Cardiac ventricle fibroblast (primary cell): Measurements from ENCODE around the gene VCAN.

DNA sequence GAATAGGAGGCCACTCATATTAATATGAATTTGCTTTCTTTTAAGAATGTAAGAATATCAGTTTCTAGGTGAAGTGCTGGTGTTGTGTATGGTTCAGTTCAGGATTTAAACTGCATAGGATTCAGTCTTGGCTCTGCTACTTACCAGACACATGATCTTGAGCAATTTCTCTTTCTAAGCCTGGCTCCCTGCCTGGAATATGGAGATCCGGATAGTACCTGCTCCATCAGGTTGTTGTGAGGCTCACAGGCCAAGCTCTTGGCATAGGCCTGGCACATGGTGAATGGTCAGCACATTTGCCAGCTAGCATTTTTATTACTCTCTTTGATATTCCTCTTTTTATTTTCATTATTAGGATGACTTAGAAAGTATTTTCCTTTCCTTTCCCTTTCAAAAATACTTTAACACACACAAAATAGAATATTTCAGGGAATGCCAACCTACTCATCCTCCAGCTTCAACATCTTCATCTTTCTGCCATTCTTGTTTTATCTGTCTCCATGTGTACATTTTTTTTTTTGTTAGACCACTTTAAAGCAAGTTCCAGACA, 7.8 kb downstream of the RASGRF2 start:
- RAMPAGE, long total RNA: no peak

DNA sequence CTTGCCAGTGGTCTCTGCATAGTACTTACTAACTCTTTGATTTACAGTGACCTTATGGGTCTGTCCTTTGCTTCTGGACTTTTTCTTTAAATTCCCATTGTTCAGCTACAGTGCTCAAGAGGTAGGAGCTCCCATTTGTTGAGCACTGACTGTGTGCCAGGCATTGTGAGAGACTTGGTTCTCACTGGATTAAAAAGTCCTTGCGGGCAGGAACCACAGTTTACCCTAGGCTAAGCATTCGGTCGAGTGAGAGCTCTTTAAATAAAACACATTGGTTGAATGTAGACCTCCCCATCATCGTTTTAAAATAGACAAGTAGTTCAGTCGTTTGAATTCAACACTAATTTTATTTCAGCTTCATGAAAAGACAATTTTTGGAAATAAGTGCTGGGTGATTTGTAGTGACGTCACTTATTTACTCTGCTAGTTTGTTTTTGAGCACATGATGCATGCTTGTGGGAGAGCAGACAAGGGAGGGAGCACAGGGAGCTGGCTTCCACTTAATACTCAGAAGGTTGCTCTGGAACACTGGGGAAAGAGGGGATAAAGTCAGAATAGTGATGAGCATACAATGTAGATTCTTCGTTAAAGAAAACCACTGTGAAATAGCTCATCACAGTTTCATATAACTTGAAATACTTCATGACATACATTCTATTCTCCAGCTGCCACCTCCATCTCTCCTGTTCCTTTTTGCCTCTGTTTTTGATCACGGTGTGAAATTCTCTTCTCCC, 27.1 kb downstream of the RASGRF2 start:
- RAMPAGE, long total RNA: no peak

DNA sequence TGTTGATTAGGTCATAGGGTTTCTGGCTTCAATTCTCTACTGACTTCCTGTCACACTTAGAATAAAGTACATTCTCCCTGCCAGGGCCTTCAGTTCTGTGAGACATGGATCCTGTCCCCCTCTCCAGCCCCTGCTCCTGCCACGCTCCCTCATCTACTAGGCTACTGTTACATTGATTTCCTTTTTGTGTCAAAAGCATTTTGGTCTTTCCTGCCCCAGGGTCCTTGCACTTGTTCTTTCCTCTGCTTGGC, 118.7 kb upstream of the CKMT2 start:
- RAMPAGE, long total RNA: no peak

GRCh38 chr5:81187809-81188449, 45.2 kb upstream of the CKMT2 start:
- RAMPAGE, long total RNA: no peak

DNA sequence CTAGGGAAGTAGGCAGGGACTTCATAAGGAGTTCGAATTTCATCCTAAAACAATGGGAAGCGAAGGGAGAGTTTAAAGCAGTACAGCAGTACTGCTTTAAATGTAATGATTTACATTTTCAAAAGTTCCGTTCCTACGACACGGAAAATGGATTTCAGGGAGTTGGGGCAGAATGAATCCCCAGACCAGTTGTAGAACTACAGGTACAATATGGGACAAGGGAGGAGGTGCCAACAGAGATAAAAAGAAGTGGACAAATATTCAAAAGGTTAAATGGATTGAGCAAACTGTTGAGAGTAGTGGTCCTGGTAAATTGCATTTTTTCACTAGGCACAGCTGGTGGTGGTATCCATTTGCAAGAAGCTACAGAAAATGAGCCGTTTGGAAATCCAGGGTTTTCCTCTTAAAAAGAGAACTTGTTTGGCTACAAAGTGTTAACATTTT, 641 bp upstream of the ZCCHC9 start:
- RAMPAGE, long total RNA: no peak

- RAMPAGE, long total RNA: no peak
Measured at GRCh38 chr5:81342505-81342792, 41.1 kb downstream of the ZCCHC9 start.

DNA sequence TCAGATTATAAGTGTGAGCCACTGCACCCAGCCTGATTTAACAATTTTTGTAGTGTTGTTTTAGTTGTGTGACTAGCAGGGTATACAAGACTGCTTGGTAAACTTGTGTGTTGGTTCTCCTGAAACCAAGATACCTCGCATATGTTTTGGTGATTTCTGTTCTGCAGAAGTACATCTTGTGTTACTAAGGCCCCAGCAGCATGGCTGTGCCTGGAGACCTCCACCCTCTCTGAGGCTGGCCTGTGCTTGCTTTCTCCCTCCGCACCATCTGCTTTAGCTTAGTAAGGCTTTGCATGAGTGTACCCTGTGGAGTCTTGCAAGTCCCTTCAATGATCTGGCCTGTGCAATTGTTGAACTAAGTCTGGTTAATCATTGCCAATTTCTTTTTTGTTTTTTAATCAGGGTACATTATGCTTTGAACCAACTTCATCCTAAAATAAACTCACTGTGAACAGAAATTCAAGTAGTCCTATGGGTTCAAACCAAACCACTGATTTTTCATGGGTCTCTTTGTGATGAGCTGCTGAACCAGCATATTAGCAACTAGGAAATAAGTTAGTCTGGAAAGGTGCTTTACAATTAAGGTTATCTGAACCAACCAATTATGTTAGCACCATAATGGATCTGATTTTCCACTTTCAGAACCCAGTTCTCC, 32.3 kb downstream of the ACOT12 start:
- RAMPAGE, long total RNA: no peak

GRCh38 chr5:81391144-81391544, 2.8 kb downstream of the ACOT12 start:
- RAMPAGE, long total RNA: no peak

GRCh38 chr5:81397223-81397685, 3.3 kb upstream of the ACOT12 start:
- RAMPAGE, long total RNA: no peak

GRCh38 chr5:81773557-81774204, 22.8 kb upstream of the SSBP2 start:
- RAMPAGE, long total RNA: no peak

- RAMPAGE, long total RNA: no peak
Measured at GRCh38 chr5:82276250-82277246, 1.6 kb downstream of the RPS23 start.

DNA sequence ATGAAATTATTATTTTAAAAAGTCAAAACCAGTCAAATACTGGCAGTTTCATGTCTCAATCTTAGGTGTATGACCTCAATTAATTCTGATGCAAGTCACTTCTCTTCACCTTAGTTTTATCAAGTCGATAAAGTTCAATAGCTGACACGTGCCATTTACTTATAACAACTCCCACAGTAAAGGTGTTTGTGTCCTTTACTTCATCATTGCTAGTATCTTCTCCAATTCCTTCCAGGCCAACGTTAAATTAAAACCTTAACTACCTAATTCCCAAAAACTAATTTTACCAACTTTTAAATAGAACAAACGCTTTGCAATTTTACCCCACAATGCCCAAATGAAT, 936 bp downstream of the RPS23 start:
- RAMPAGE, long total RNA: no peak

DNA sequence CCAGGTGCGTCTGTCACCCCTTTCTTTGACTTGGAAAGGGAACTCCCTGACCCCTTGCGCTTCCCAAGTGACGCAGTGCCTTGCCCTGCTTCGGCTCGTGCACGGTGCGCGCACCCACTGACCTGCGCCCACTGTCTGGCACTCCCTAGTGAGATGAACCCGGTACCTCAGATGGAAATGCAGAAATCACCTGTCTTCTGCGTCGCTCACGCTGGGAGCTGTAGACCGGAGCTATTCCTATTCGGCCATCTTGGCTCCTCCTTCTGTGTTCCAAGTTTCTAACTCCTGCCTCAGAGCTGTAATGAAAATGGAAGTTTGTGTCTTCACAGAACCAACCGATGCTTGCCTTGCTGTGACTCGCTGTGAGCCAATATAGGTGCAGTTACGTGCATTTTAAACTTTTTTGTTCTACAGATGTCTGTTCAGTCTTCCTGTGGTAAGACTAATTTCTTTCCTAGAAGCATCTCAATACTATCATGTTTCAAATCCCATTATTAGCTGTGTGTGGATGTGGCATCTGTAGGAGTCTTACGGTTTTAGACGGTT, 157.1 kb upstream of the RPS23 start:
- RAMPAGE, long total RNA: no peak

DNA sequence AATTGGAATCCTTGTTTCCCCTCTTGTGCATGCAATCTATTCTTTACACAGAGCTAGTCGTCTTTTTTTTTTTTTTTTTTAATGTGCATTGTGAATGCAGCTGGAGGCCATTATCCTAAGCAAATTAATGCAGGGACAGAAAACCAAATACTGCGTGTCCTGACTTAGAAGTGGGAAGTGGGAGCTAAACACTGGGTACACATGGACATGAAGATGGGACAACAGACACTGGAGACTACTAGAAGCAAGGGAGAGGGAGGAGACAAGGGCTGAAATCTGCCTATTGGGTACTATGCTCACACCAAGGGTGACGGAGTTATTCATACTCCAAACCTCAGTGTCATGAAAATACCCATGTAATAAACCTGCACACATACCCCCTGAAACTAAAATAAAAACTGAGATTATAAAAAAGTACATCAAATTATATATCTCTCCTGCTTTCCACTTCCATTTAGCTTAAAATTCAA, 192.5 kb upstream of the RPS23 start:
- RAMPAGE, long total RNA: no peak

DNA sequence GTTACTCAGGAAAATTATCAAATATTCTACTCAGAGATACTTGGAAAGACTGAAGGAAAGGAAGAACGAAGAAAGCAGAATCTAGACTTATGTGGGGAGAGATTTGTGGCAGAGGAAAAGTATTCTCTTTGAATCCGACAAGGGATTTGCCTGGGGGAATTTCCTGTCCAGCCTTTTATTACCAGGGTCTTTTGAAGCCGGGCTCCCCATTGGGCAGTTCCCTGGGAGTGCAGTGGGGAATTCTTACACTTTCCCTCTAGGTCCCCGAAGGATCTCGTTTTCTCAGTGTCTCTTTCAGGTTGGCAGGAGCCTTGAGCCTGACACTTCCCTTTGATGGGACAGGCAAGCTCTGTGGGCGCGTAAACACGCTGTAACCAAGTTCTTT, 685 bp upstream of the VCAN start:
- RAMPAGE, long total RNA: no peak

GRCh38 chr5:83471252-83472136, at the start of gene VCAN:
TSS of gene VCAN (plus strand) at chr5:83471744.
- RAMPAGE, long total RNA: no peak

- RAMPAGE, long total RNA: no peak
Measured at GRCh38 chr5:83508649-83509264, 37.2 kb downstream of the VCAN start.

DNA sequence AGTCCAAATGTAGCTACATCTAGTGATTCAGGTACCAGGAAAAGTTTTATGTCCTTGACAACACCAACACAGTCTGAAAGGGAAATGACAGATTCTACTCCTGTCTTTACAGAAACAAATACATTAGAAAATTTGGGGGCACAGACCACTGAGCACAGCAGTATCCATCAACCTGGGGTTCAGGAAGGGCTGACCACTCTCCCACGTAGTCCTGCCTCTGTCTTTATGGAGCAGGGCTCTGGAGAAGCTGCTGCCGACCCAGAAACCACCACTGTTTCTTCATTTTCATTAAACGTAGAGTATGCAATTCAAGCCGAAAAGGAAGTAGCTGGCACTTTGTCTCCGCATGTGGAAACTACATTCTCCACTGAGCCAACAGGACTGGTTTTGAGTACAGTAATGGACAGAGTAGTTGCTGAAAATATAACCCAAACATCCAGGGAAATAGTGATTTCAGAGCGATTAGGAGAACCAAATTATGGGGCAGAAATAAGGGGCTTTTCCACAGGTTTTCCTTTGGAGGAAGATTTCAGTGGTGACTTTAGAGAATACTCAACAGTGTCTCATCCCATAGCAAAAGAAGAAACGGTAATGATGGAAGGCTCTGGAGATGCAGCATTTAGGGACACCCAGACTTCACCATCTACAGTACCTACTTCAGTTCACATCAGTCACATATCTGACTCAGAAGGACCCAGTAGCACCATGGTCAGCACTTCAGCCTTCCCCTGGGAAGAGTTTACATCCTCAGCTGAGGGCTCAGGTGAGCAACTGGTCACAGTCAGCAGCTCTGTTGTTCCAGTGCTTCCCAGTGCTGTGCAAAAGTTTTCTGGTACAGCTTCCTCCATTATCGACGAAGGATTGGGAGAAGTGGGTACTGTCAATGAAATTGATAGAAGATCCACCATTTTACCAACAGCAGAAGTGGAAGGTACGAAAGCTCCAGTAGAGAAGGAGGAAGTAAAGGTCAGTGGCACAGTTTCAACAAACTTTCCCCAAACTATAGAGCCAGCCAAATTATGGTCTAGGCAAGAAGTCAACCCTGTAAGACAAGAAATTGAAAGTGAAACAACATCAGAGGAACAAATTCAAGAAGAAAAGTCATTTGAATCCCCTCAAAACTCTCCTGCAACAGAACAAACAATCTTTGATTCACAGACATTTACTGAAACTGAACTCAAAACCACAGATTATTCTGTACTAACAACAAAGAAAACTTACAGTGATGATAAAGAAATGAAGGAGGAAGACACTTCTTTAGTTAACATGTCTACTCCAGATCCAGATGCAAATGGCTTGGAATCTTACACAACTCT, 67.2 kb downstream of the VCAN start:
- RAMPAGE, long total RNA: no peak

DNA sequence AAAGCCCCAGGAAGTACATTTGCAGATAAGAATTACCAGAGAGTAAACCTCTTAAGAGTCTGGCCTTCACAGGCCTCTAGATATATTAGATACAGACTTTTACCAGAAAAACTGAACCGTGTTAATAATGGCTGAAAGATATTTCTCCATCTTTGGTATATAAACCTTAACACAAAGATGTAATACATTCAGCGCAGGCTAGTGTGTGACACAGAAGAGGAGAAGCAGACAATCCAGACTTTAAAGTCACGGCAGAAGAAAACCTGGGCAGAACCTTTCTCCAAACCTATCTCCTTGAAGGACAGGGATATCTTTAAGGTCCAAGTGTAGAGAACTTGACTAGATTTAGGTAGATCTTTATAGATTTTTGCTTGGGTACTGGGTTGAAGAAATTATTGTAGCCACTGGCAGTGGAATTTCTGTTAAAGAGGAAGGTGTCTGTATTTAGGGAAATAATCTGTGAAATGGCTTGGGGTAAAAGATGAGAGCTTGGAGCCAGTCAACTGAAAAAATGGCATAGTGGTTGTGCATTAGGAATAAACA, 101.2 kb downstream of the HAPLN1 start:
- RAMPAGE, long total RNA: no peak

GRCh38 chr5:87074887-87075529, 192.7 kb upstream of the RASA1 start:
- RAMPAGE, long total RNA: no peak